Tibial artery (tissue), 1 donor: Measurements from ENCODE around the gene XRCC4.

GRCh38 chr5:80189124-80189640 is 66.7 kb downstream of the SERINC5 start:
- PRO-cap = no peak

DNA sequence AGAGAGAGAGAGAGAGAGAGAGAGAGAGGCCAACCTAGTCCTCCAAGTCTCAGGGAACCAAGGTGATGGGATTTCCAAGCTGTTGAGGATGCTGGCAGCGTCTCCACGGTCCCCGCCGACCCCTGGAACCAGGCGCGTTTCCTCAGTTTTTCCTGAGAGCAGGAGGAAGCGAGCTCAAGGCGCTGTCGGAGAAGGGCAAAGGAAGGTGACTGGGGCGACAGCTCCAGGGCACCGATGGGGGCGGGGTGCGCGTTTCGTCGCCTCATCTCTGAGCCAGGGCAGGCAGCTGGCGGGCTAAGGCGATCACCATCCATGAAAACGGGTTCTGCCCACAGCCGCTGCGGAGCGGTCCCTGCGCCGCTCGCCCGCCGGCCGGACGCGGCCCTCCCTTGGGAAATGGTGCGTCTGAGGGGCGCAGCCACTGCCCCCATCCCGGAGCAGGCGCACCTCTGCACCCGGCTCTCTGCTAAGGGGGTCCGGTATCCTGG is 1.1 kb downstream of the ANKRD34B start:
- PRO-cap = no peak

- PRO-cap = no peak
These were observed 1.6 kb downstream of the RASGRF2 start for GRCh38 chr5:80961663-80962245.

DNA sequence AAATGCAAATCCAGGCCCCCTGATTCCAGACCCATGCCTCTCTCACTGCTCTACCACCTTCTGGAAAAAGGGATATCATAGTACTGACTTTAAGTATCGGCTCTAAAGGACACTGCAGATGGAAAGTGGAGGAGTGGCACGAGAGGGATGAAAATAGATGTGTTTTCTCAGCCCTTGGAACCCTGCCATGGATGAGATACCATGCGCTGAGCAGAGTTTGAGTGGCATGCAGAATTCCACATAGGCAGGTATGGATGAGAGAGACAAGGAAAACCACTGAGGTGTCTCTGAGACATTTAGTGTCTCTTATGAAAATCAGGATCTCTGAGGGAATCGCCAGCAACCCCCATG is 18.8 kb downstream of the CKMT2 start:
- PRO-cap = no peak

- PRO-cap = no peak
These were observed 21.8 kb downstream of the CKMT2 start for GRCh38 chr5:81254796-81255538.

GRCh38 chr5:81391144-81391544 is 2.8 kb downstream of the ACOT12 start:
- PRO-cap = no peak

GRCh38 chr5:81394494-81394976 is 601 bp upstream of the ACOT12 start:
- PRO-cap = no peak

DNA sequence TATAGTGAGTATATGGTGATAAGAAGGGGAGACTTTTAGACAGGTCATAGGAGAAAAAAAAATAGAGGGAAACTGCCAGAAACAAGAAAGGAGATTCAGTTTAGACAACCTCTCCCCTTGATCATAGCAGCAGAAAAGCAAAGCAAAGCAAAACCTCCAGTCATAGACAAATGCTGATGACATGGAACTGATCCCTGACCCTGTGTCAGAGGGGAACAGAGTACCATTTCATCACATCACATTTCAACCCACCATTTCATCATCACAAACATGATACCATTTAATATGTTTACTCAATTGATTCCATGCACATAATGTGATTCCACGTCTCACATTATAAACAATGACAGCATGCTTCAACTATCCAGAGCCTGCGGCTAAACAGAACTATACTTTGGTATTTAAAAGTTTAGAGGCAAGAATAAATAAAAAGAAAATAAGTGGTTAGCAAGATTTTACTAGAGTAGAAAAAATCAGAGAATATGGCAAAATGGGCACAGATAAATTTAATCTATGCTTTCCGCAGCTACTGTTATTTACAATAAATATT is 28.8 kb upstream of the ACOT12 start:
- PRO-cap = no peak

DNA sequence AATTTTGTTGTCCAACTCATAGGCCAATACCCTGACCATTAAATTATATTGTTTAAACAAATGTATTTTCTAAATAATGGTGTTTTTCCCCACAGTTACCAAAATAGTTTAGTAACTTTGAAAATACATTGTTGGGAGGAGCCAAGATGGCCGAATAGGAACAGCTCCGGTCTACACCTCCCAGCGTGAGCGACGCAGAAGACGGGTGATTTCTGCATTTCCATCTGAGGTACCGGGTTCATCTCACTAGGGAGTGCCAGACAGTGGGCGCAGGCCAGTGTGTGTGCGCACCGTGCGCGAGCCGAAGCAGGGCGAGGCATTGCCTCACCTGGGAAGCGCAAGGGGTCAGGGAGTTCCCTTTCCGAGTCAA is 135.0 kb downstream of the SSBP2 start:
- PRO-cap = no peak

- PRO-cap = no peak
These were observed 37.0 kb upstream of the SSBP2 start for GRCh38 chr5:81787796-81788493.

- PRO-cap = no peak
These were observed 3.7 kb downstream of the RPS23 start for GRCh38 chr5:82274302-82275067.

DNA sequence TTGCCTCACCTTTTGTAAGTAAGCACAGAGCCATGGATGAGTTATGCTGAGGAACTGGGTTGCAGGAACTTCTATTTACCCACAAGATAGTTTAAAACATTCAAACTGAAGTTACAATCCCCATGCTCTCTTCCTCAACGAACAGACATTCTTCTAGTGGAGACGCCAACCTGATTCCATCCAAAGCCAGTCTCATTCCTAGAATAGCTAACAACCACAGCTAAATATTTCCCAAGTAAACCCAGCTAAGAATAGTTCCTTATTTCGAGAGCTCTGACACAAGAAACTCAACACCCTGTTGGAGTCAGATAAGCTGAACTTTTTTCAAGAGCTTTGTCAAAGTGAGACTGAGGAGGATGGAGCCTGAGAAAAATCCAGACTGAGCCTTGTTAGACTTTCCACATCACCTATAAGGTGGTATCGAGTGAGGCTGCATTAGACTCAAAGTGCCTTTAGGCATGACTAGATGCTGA is 56.7 kb upstream of the RPS23 start:
- PRO-cap = unidirectional peak, plus-strand start at position 339 of the sequence

DNA sequence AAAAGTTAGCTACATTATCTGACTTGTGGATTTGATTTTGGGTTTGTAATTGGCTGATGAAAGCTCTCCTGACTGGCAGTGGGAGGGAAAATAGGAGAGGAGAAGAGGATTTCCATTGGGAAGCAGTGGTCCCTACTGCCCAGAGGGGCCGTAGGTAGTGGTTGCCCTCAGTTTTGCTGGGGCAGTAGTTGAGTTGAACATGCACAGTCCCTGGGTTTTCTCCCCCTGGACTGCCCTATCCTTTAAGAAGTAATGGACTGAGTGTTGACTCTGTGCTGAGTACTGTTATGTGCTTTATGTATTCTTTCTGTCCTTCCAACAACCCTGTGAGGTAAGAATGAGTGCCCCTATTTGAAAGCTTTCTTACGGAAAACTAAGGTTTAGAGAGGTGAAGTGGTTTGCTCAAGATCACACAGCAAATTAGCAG is 111.2 kb upstream of the RPS23 start:
- PRO-cap = no peak

GRCh38 chr5:83076748-83077297 is 371 bp downstream of the TMEM167A start:
- PRO-cap = no peak

DNA sequence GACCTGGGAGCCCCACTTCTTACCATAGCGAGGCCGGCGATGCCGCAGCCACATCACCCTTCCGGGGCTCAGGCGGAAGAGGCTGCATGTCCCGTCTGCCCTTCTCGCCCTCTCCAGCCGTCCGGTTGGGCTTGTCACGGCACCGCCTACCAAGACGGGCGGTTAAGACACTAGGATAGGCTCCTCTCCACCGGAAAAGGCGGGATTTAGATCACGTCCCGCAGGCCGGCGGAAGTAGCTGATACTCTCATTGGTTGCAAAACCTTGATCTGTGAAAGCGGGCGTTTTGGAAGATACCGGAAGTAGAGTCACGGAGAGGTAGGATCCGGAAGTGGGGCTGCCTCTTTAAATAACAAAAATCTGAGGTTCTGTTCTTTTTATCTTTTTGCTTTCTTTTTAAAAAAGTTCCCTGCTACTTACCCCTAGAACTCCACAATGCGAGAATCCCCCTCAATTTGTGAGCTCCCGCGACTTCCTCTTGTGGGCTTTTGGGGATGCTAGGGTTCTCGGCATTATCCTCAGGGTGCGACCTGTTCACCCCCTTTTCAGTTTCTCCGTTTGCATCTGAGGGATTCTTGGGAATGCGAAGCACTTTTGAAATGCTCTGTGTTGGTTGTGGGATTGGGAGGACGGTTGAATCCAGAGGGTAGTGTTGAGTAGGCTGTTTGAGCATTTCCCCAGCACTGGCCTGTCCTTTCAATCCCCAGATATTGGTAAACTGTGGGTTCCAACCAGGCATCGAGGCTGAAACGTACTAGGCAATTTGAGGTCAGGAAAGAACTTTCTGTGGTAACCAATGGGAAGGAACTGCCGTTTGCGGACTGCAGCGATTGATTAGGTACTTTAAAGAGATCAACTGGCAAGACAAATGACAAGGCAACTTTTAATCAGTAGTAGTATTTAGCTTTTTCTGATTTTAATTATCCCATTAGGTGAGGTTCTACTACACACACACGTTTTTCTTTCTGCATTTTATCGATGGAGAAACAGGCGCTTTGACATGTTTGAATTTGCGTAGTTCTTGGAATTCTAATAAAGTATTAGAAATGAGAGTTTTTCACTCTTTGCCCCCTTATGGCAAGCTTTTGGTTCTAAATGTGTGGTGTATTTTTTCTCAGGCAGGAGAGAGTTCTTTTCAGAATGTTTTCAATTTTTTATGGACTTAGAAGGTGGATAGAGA is at the start of gene XRCC4:
Gene XRCC4, plus strand, starts transcription at position 250 of the 1,180 bp plus-strand sequence.
- PRO-cap = bidirectional peak, plus-strand start at position 321 of the sequence, minus-strand start at position 127 of the sequence

GRCh38 chr5:83095814-83096260 is 18.5 kb downstream of the XRCC4 start:
- PRO-cap = no peak

- PRO-cap = no peak
These were observed 248.6 kb upstream of the HAPLN1 start for GRCh38 chr5:83969148-83969661.

DNA sequence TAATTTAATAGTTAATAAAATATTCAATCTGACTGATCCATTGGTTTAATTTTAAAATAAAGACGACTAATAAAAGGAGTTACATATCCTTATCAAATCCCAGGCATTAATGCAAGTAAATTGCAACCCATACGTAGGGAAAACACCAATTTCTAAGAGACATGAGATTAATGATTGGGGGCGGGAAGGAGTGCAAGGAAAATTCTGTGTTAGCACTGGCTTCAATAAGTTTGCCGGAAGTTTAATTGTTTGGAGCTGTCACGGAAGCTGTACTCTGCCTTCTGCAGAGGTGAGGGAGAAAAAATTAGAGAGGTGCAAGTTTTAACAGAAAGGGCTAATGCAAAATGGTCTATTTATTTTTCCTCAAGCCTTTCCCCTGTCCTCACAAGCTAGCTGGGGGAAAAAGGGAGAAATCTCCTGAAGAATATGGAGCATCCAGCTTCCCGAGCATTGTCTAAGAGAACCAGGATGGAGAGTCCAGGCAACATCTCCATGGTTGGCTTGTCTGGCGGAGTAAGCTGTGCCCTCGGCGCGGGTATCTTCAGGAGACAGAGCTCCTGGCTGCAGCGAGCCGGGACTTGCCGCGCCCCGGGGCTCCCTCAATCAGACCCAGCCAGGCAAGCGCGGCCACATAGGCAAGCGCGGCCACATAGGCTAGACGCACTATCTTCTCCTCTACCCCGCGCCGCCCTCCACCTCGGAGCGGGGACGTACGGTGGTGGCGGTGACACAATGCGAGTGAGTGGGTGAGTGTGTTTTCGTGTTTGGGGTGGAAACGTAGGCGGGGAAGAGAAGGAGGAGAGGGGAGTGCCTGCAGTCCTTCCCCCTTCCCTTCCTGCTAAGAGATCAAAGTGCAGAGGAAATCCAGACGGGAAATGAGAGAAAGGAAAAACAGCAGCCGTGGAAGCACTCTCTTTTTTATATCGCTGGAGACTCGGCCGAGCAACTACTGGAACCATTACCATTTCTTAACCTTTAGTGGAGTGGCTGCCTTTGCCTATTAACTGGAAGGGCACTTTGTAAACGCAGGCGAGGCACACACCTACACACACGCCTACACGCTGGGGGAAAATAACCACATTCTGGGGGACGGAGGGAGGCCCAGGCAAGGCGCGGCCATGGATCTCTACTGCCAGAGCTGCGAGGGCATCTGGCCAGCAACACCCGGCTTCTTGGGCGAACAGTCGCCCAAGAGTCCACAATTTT is 2.5 kb downstream of the EDIL3 start:
- PRO-cap = bidirectional peak, plus-strand start at position 867 of the sequence, minus-strand start at position 740 of the sequence

GRCh38 chr5:85648598-85648833 is 969.2 kb upstream of the COX7C start:
- PRO-cap = no peak

DNA sequence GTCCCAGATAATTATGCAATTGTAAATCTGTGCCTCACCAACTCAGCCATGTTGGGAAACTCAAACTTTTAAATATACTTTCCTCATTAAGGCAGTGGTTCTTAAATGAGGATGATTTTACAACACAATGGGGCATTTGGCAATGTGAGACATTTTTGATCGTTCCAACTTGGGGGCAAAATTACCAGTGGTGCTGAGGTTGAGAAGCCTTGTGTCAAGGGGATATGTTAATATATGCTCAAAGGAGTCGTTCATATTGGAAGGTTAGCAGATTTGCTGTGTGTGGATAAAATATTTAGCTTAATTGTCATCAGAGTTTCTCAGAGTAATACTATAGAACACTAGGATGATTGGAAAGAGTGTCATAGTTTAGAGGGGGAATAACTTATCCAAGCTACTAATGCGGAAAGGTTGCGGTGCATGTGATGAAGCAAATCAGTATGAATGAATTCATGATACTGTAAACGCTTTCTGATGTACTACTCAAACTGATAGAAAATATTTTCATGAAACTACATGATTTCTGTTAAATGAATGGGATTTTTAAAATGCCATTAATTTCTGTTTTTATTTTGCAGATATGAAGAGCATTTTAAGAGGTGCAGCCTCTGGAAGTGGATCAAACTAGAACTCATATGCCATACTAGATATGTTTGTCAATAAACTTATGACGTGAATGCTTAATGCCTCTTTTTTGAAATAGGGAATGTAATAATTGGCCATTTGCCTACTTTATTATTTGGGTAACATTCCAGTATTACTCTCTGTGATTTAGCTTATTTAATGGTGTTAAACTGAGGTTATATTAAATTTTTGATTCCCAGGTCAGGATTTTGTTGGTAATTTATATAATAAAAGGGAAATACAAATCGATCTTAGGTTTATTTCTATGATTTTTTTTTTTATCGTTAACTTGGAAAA is 2.6 kb downstream of the COX7C start:
- PRO-cap = no peak